Thyroid gland (tissue), 7 donors: ENCODE results near the gene SLC22A3.

DNA sequence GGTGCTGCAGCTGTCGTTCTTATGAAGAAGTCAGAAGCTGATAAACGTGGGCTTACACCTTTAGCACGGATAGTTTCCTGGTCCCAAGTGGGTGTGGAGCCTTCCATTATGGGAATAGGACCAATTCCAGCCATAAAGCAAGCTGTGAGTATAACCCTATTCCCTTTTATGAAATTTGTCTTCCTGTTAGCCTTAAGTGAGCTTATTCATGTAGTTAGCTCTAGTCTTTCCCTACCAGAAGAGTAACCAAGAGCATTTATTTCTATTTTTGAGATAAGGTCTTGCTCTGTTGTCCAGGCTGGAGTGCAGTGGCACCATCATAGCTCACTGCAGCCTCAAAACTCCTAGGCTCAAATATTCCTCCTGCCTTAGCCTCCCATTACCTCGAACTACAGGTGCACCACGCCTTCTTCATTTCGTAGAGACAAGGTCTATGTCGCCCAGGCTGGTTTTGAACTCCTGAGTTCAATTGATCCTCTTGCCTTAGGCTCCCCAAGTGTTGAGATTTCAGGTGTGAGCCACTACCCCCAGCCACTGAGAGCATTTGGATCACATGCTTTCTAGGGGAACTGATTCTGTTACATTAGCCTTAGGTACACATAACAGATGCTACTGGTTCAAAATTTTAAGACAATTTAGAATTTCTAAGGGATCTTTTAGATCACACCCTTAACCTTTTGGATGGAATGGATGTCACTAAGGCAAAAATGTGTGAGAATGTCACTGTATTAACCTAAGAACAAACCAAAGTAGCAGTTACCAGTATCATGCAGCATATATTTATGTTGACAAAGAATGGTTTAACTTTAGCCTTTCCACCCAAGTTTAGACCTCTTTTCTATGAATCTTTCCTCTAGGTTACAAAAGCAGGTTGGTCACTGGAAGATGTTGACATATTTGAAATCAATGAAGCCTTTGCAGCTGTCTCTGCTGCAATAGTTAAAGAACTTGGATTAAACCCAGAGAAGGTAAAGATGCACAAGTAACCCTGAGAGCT is 11.8 kb downstream of the TCP1 start:
- PRO-cap, 2 experiments: no peak in any of the 2 experiments
- RAMPAGE, long total RNA, 5 experiments: no peak in any of the 5 experiments

DNA sequence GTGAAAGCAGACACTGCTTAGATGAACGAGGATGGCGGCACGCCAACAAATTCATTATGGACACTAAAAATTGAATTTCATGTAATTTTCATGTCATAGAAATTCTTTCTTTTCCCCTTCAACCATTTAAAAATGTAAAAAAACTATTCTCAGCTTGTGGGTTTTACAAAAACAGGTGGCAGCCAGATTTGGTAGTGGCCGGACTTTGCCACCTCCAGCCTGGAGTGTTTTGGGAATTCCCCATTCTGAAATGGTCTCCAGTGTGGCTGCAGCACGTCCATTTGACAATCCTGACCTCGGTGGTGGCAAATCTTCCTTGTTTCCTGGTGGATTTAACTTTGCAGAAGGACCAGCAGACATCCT is 26.0 kb downstream of the MAS1 start:
- PRO-cap, 2 experiments: no peak in any of the 2 experiments
- RAMPAGE, long total RNA, 5 experiments: no peak in any of the 5 experiments

DNA sequence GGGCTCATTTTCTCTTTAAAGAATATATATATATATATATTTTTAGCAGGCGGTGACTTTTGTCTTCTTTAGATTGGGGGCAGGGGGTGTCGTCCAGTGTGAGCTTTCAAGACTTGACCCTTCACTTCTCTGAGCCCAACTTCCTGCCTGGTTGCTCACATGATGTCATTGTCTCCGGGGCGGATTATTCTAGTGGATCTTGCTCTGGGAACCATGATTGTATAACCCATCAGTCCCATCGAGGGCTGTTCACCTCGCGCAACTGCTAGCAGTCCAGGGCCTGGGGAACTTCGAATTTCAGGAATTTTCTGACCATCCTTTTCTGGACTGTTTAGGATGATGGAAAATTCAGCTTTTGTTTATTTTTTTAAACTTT is 1.0 kb downstream of the IGF2R start:
- PRO-cap, 2 experiments: peak in 2 of 2 experiments; most common plus-strand start position 232 of the sequence (in 2); most common minus-strand start position 131 of the sequence (in 2)
- RAMPAGE, long total RNA, 5 experiments: no peak in any of the 5 experiments

GRCh38 chr6:160014034-160014717 is 45.3 kb downstream of the IGF2R start:
- PRO-cap, 2 experiments: no peak in any of the 2 experiments
- RAMPAGE, long total RNA, 5 experiments: no peak in any of the 5 experiments

DNA sequence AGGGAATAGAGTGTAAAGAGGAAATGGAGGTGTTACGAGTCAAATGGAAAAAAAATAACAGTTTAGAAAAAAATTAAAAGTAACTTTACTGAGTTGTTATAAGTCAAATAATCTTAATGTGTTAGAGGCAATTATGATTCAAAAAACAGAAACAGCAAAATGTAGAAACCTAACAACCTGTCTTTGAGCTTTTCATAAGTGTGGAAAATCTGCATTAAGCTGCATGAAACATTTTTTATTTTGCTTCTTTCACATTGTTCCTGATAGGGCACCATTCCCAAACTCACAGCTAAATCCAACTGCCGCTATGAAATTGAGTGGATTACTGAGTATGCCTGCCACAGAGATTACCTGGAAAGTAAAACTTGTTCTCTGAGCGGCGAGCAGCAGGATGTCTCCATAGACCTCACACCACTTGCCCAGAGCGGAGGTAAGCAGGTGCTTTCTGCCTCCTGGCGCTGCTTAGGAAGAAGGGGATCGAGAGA is 63.4 kb downstream of the IGF2R start:
- PRO-cap, 2 experiments: no peak in any of the 2 experiments
- RAMPAGE, long total RNA, 5 experiments: no peak in any of the 5 experiments

GRCh38 chr6:160035497-160036232 is 66.8 kb downstream of the IGF2R start:
- PRO-cap, 2 experiments: no peak in any of the 2 experiments
- RAMPAGE, long total RNA, 5 experiments: no peak in any of the 5 experiments

GRCh38 chr6:160058651-160059080 is 62.9 kb upstream of the SLC22A1 start:
- PRO-cap, 2 experiments: no peak in any of the 2 experiments
- RAMPAGE, long total RNA, 5 experiments: no peak in any of the 5 experiments

- PRO-cap, 2 experiments: no peak in any of the 2 experiments
- RAMPAGE, long total RNA, 5 experiments: no peak in any of the 5 experiments
These were observed 37.7 kb upstream of the SLC22A1 start for GRCh38 chr6:160083814-160084501.

GRCh38 chr6:160162202-160162642 is 40.6 kb downstream of the SLC22A1 start:
- PRO-cap, 2 experiments: no peak in any of the 2 experiments
- RAMPAGE, long total RNA, 5 experiments: no peak in any of the 5 experiments

DNA sequence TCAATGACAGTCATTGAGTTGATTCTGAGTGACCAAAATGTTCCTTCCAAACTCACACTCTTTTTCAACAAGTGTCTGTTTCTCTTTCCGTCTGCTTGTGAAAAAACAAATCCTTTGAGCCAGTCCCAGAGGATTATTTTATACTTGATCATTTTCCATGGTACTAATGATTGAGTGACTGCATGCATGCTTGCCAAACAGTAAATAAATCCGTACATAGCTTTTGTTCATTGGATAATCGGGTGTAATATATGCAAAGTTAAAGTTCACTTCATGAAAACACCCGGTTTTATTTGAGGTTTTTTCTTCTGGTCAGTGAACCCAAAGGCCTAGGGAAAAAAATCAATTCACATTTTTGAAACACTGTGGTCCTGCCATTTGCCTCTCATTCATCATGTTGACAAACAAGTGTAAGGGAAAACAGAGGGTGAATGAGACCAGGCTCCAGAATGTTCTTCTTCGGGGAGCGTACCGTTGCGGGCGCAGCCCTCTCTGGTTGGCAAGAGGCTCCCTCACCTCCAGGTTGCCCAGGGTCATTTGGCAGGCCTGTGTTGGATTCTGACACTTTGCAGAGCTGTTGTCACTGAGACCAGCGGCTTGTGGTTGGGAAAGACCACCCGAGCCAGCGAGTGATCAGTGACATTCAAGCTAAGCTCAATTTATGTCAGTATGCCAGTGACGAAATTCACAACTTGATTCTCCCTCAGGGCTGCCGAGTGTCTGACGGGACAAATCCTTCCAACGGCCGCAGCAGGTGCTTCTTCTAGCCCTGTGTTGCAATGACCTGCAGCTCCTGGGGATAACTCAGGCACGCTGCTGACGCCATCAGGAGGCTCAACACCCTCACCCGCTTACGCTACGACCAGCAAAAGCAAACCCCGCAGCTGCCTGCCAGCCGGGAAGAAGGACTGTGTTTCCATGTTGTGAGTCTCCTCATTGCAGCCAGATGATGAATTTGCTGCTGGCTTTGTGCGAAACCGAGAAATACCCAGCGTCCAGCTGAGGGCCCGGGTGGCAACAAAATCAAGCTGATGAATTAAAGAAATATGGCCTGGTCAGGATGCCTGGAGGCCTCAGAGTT is 16.8 kb upstream of the SLC22A2 start:
- PRO-cap, 2 experiments: no peak in any of the 2 experiments
- RAMPAGE, long total RNA, 5 experiments: no peak in any of the 5 experiments

DNA sequence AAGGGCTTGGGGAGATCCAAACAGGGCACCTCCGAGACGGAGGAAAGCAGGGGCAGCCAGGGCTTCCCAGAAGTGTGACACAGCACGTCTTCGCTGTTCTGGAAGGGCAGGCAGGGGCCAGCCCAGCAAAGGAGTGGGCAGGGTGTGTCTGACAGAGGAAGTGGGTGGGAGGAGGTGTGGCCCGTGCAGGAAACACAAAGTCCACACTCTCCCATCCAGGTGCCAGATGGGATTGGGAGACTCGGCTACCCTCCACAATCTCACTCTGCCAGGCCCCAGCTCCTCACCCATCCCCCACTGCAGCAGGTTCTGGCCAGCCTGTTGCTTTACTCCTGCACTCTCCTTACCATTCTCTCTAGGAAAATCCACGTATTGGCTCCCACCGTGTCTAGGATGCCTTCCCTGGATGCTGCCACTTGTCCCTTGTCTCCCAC is 41.8 kb upstream of the SLC22A2 start:
- PRO-cap, 2 experiments: no peak in any of the 2 experiments
- RAMPAGE, long total RNA, 5 experiments: no peak in any of the 5 experiments

GRCh38 chr6:160347631-160348485 is at the start of gene SLC22A3:
Gene SLC22A3, plus strand, starts transcription at chr6:160348378.
- PRO-cap, 2 experiments: peak in 2 of 2 experiments; most common plus-strand start chr6:160348373 (in 1); most common minus-strand start chr6:160348221 (in 1)
- RAMPAGE, long total RNA, 5 experiments: no peak in any of the 5 experiments

DNA sequence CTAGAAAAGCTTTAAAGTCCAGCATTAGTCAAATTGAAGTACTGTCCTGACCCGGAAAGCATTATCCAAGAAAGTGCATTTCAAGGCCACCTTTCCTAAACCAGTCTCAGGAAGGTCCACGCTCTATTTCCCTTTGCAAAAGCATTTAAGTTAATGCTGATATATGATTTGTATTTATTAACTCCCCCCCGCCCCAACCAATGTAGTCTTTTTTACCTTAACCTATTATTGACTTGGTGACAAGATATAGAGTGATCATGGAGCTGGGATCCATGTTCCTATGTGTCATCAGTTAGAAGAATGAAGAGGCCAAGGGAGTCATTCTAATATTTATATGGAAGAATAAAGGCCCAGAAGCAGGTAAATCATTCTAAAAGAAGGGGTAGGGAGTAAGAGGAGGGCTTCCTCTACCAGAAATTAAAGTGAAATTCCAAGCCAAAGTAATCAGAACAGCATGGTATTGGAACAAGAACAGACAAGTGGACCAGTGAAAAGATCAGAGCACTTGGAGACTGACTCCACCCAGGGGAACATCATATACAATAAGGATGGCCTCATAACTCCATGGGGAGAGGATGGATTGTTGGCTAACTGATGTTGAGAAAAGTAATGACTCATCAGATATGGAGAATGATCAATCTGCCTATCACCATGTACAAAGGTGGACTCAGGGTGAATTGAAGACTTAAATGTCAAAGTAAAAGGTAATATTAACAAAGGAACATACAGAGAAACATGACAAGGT is 12.6 kb downstream of the SLC22A3 start:
- PRO-cap, 2 experiments: no peak in any of the 2 experiments
- RAMPAGE, long total RNA, 5 experiments: no peak in any of the 5 experiments

GRCh38 chr6:160521869-160522227 is 142.2 kb downstream of the LPA start:
- PRO-cap, 2 experiments: no peak in any of the 2 experiments
- RAMPAGE, long total RNA, 5 experiments: no peak in any of the 5 experiments

DNA sequence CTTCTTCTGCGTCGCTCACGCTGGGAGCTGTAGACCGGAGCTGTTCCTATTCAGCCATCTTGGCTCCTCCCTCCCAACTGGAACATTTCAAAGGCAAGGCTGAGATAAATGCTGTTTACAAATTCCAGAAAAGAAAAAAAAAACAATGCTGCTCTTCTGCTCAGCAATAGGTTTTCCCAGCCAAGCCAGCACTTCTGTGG is 16.5 kb upstream of the PLG start:
- PRO-cap, 2 experiments: no peak in any of the 2 experiments
- RAMPAGE, long total RNA, 5 experiments: no peak in any of the 5 experiments

DNA sequence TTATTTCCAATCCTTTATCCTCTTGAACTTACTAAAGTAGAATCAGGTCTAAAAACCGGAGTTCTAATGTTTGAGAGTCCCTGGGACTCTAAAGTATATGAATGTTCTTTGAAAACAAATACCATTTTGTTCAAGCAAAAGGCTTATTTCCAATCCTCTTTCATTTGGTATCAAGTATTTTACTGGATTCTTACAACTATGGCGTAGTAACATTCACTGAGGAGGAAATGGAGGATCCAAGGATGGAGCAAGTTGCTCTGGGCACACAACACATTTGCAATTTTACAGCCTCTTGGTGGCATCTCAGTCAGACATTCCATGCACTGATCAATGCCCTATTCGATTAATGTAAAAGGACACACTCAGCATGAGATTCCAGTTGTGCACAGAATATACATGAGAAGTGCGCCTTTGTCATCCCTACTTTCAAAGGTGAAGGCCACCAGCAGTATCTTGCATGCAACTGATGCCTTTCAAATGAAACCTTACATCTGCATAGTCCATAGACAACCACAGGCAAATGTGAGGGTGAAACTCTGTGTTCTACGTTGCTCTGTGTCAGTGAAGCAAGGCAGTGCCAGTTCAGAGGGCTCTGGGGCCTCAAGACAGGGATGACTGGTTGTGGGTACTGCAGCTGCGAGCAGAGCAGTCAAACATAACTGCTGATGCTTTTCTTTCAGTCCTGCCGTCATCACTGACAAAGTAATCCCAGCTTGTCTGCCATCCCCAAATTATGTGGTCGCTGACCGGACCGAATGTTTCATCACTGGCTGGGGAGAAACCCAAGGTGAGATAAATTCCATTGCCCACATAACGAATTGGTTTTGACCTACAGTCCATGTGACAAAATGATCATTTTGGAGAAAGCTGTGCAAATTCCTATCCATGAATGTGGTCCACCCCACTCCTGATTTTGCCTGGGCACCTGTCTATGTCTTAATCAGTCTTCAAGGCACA is 38.9 kb downstream of the PLG start:
- PRO-cap, 2 experiments: no peak in any of the 2 experiments
- RAMPAGE, long total RNA, 5 experiments: no peak in any of the 5 experiments

DNA sequence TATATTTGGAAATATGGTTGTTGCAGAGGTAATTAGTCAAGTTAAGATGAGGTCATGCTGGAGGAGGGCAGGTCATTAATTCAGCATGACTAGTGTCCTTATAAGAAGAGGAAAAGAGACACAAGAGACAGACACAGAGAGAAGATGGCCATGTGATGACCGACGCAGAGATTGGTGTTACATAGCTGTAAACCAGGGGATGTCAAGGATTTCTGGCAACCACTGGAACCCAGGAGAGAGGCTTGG is 13.0 kb upstream of the MAP3K4 start:
- PRO-cap, 2 experiments: no peak in any of the 2 experiments
- RAMPAGE, long total RNA, 5 experiments: no peak in any of the 5 experiments

GRCh38 chr6:161011516-161012030 is 20.0 kb downstream of the MAP3K4 start:
- PRO-cap, 2 experiments: no peak in any of the 2 experiments
- RAMPAGE, long total RNA, 5 experiments: no peak in any of the 5 experiments

- PRO-cap, 2 experiments: no peak in any of the 2 experiments
- RAMPAGE, long total RNA, 5 experiments: no peak in any of the 5 experiments
These were observed 42.6 kb downstream of the MAP3K4 start for GRCh38 chr6:161034141-161034640.

DNA sequence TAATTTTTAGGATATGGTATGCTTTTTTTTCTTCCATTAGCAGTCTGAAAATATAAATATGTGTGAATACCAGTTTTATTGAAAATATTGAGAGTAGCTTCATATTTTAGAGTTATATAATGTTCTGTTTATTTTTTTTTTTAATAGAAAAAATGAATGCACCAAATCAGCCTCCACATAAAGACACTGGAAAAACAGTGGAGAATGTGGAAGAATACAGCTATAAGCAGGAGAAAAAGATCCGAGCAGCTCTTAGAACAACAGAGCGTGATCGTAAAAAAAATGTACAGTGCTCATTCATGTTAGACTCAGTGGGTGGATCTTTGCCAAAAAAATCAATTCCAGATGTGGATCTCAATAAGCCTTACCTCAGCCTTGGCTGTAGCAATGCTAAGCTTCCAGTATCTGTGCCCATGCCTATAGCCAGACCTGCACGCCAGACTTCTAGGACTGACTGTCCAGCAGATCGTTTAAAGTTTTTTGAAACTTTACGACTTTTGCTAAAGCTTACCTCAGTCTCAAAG is 57.0 kb downstream of the MAP3K4 start:
- PRO-cap, 2 experiments: no peak in any of the 2 experiments
- RAMPAGE, long total RNA, 5 experiments: no peak in any of the 5 experiments